ENCODE data around the genes SLC22A7, POLH and MAD2L1BP.

DNA sequence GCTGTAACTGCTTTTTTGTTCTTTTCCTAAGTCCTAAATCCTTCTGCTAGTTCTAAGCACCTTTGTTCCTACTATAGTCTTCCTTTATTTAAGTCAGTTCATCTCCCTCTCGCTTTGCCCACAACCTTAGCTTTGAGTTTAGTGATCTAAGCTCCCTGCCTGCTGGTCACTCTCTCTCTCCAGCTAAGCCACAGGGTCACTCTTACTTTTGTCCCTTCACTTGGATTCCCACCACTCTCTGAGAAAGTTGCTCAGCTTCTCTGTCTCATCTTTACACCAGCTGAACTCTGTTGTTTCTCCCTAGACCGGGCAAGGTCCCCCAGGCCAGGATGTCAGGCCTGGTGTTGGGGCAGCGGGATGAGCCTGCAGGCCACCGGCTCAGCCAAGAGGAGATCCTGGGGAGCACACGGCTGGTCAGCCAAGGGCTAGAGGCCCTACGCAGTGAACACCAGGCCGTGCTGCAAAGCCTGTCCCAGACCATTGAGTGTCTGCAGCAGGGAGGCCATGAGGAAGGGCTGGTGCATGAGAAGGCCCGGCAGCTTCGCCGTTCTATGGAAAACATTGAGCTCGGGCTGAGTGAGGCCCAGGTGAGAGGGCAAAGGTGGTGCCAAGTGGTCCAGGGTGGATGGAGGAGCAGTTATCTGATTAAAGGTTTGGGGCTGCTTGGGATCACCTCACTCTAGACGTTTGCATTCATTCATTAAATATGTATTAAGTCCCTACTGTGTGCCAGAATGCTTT is 1.7 kb downstream of the KLC4 start:
- PRO-cap = no peak

DNA sequence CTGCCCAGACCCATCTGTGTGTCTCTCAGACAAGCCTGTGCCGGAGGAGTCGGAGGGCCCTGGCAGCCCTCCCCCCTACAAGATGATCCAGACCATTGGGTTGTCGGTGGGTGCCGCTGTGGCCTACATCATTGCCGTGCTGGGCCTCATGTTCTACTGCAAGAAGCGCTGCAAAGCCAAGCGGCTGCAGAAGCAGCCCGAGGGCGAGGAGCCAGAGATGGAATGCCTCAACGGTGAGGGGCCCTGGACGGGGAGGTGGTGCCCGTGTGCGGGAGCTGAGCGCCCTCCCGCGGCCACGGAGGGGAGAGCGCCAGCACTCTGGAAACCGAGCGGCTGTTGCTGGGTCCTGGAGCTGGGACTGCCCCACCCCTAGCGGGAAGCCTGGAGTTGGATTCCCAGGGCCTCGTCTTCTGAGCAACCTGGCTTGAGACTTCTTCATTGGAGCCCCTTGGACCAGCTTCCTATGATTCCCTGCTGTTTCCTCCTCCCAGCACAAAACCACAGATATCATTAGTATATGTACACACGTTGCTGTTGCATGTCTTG is 27.6 kb upstream of the SRF start:
- PRO-cap = no peak

GRCh38 chr6:43171744-43172080 is 643 bp downstream of the SRF start:
- PRO-cap = no peak

DNA sequence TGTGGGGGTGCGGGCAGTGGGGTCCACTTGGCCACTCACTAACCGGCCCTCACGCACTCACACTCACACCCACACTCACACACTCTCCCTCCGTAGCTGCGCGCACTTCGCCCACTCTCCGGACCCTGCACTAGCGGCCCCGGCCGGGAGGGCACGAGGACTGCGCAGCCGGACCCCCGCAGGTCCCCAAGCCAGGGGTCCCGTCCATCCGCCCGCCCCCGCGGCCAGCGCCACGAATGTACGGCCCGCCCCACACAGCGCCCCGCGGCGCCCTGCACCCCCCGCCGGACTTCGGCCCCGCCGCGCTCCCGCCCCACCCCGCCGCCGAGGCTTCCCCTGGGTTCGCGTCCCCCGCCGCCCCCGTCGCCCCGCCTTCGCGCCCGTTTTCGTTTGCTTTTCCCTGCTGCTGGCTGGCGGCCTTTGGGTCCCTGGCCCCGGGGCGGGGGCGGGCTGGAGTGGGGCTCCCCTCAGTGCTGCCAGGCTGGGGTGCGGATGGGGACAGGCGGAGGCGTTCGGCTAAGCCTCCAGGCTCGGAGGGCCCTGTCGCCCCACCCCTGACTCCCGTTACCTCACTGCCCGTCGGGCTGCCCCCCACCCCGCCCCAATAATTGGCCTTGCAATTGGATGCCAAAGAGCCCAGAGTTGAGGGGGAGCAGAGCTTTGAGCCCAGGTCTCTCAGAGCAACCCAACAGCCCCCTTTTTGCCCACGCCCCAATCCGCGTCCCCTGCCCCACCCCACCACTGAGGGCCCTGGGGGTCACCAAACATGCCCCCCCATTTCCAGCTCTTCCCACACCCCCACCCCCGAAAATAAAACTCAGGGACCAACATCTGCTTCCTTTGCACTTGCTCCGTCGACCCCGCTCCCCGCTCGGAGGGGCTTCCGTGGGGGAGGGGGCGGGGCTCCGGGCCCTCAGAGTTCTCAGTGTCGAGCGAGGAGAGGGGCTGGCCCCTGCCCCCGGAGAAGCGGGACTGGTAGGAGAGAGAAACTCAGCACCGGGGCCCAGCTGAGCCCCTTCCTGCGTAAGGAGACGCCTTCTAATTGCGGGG is 22.7 kb upstream of the SLC22A7 start:
- PRO-cap = no peak

DNA sequence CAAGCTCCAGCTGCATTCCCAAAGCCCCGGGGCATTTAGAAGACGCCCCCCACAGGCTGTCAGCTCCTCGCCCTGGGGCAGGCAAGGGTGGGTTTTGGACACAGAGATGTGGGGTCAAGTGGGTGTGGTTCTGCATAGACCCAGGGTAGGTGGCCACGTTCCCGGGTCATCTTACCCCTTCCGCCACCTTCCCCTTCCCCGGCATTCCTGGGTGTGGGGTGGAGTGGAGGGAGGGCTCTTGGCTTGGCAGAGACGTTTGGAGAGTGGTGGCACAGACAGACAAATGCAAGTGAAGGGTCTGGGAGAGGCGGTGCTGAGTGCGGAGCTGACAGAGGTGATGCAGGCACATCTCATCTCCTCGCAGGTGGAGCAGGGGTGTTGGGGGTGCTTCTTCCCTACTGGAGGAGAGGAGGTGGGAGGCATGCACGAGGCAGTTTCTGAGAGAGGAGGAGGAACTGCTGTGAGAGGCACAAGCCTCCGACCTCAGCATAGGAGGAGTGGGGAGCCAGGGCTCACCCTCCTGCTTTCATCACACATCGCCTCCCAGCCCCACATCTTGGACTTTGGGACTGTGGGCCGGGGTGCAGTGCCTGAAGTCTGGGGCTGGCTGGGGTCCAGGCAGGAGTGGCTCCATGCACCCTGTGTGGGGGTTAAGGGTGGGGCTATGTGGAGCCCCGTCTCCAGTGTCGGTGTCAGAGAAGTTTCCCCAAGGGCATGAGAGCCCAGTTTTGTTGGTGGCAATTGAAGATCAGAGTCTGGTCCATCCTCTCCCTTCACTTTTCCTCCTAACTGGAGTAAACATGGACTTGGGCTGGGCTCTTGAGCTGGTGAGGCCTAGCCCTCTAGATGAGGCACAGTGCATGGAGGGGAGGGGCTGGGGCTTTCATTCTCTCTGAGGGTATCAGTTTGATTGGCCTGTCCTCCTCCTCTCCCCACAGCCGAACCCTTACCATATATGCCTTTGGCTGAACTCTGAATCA is 20.3 kb upstream of the SLC22A7 start:
- PRO-cap = no peak

GRCh38 chr6:43297550-43298942 is at the start of gene SLC22A7:
Gene SLC22A7 (plus strand): TSS chr6:43298260.
- PRO-cap = no peak

- PRO-cap = no peak
These were observed 1.1 kb downstream of the YIPF3 start for GRCh38 chr6:43515474-43516255.

DNA sequence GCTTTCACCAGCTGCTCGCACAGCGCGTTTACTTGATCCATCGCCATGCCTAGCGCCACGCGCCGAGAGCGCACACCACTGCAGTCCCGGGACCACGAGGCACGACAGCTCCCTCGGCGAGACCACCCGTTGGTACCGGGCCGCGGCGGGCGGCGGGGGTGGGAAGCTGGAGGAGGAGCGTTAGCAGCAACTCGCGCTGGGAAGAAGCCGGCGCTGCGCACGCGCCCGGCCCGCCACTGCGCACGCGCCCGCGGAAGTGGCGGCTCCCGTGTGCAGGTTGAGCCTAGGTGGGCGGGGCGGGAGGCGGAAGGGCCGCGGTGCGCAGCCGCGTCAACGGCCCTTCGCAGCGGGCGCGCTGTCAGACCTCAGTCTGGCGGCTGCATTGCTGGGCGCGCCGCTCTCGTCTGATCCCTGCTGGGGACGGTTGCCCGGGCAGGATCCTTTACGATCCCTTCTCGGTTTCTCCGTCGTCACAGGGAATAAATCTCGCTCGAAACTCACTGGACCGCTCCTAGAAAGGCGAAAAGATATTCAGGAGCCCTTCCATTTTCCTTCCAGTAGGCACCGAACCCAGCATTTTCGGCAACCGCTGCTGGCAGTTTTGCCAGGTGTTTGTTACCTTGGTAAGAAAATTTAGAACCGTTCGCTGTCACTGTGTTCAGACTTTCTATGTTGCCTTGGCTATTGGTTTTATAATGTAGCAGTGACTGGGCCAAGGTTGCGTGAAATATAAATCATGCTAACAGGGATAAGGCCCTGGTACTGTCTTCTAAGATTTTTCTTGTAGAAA is at the start of gene POLH:
Gene POLH (plus strand): TSS at position 368 of the 790 bp plus-strand sequence.
- PRO-cap = bidirectional peak, plus-strand start at position 368 of the sequence, minus-strand start at position 134 of the sequence

DNA sequence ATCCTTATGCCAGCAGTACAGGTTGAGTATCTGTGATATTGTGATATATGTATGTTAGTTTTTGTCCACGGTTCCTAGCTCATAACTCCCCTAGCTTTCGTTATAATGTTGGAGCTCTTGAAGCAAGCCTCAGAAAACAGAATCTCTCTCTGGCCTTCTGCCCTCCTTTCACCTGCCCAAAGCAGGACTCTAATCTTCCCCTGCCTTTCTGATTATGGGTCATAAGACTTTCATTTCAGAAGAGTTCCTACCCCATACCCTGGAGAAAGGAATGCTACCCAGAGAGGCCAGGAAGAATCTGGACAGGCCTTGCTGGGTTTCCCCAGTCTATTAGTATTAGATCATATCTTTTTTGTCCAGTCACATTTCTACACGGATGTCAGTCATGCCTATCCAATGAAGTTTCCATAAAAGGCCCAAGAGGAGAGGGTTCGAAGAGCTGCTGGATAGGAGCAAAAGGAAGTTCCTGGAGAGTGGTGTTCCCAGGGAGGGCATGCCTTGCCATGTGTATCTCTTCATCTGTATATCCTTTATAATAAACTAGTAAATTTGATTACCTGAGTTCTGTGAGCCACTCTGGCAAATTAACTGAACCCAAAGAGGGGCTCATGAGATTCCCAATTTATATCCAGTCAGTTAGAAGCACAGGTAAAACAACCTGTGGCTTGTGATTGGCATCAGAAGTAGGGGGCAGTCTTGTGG is 3.2 kb downstream of the POLH start:
- PRO-cap = no peak

- PRO-cap = no peak
These were observed 8.4 kb downstream of the GTPBP2 start for GRCh38 chr6:43620405-43621254.

GRCh38 chr6:43626075-43626574 is 2.9 kb downstream of the GTPBP2 start:
- PRO-cap = no peak

DNA sequence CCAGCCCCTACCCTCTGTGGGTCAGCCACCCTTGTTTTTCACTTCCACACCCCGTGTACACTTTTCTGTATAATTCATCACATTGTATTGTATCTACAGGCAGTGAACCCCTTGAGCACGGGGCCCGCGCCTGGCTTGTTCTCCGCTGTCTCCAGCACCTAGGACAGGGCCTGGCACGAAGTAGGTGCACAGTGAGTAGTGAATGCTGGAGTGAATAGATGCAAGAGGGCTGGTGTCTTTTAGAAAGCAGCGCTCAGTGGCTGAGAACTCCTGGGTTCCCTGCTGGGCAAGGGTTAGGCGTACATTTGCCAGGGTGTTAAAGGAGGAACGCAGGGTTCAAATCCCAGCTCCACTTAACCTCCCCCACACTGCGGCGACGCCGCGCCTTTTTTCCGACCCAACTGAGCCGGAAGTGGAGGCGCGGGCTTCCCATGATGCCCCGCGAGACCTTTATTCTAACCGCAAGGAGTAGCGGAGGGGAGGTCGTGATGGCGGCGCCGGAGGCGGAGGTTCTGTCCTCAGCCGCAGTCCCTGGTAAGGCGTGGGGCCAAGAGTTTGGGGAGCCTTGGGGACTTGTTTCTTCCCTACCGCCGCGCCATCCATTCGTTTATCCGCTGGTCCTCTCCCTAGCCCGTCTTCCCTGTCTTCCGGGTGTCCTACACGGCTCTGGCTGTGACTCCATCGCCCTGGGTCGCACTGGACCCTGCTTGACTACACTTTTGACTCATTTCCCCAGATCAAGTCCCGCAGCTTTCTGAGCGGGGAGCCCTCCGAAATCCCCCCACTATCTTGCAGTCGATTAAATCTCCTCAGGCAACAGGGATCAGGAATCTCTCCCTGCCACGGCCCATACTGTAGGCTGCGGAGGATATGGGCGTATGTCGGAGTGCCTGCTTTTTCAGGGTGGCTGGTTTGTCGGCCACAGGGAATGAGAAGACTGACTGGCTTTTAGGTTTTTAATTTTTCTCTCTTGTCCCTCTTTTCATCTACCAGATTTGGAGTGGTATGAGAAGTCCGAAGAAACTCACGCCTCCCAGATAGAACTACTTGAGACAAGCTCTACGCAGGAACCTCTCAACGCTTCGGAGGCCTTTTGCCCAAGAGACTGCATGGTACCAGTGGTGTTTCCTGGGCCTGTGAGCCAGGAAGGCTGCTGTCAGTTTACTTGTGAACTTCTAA is at the start of gene MAD2L1BP:
Gene MAD2L1BP (plus strand): TSS at position 453 of the 1,179 bp plus-strand sequence.
- PRO-cap = bidirectional peak, plus-strand start at position 302 of the sequence, minus-strand start at position 343 of the sequence; bidirectional peak, plus-strand start at position 453 of the sequence, minus-strand start at position 403 of the sequence

- PRO-cap = no peak
These were observed 4.5 kb upstream of the RSPH9 start for GRCh38 chr6:43640192-43640872.

- PRO-cap = no peak
These were observed 15.9 kb downstream of the MRPS18A start for GRCh38 chr6:43671500-43672345.

DNA sequence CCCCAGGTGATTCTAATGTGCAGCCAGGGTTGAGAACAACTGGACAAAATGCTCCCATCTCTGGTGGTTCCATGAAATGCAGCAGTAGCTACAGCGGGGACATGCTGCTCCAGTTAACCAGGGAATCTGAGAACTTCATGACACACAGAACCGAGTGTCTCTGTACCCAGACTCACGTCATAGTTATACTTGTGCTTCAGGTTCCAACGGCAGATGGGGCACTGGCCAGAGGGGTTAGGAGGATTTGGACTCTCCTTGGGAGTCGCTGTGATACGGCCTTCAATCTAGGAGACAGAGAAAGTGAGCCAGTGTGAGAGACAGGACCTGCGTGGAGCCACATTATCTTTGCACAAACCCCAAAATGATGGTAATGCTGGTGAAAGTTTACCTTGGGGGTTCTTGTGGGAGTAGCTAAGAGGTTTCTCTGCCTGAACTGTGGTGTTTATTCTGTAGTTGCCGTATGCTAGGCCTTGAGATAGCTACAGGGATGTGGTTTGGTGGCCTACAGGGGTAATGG is 9.2 kb downstream of the MRPS18A start:
- PRO-cap = no peak

DNA sequence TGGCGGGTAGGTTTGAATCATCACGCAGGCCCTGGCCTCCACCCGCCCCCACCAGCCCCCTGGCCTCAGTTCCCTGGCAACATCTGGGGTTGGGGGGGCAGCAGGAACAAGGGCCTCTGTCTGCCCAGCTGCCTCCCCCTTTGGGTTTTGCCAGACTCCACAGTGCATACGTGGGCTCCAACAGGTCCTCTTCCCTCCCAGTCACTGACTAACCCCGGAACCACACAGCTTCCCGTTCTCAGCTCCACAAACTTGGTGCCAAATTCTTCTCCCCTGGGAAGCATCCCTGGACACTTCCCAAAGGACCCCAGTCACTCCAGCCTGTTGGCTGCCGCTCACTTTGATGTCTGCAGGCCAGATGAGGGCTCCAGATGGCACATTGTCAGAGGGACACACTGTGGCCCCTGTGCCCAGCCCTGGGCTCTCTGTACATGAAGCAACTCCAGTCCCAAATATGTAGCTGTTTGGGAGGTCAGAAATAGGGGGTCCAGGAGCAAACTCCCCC is 892 bp upstream of the VEGFA start:
- PRO-cap = no peak

- PRO-cap = bidirectional peak, plus-strand start at chr6:43770211, minus-strand start at chr6:43770089
These were observed 236 bp upstream of the VEGFA start for GRCh38 chr6:43769798-43770151.

- PRO-cap = bidirectional peak, plus-strand start at chr6:43771639, minus-strand start at chr6:43771671; bidirectional peak, plus-strand start at chr6:43771980, minus-strand start at chr6:43771932
These were observed 1.7 kb downstream of the VEGFA start for GRCh38 chr6:43771525-43772214.

DNA sequence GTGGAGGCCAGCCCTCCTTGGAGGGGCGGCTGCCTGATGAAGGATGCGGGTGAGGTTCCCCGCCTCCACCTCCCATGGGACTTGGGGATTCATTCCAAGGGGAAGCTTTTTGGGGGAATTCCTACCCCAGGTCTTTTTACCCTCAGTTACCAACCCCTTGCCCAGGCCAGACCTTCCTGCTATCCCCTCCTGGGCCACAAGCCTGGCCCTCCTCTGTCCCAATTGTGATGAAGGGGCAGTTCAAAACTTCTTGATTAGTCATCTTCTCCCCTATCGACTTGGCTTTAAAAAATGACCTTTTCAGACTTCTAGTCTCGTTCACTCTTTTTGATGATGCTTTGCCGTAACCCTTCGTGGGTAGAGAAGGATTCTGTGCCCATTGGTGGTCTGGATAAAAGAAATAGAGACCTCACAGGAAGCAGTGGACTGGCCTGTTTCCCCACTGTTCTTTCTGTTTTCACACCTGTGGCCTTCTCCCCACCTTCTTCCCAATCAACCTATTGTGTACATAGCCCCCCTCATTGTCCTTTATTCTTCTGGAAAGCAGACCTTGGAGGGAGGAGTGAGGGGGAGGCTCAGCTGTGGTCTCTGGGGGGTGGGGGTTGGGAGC is 5.5 kb downstream of the VEGFA start:
- PRO-cap = no peak

- PRO-cap = no peak
These were observed 146.8 kb downstream of the VEGFA start for GRCh38 chr6:43916706-43917264.